Neuron (in vitro differentiated cells): ENCODE data around the genes LRRFIP2, DLEC1, ACAA1 and OXSR1.

DNA sequence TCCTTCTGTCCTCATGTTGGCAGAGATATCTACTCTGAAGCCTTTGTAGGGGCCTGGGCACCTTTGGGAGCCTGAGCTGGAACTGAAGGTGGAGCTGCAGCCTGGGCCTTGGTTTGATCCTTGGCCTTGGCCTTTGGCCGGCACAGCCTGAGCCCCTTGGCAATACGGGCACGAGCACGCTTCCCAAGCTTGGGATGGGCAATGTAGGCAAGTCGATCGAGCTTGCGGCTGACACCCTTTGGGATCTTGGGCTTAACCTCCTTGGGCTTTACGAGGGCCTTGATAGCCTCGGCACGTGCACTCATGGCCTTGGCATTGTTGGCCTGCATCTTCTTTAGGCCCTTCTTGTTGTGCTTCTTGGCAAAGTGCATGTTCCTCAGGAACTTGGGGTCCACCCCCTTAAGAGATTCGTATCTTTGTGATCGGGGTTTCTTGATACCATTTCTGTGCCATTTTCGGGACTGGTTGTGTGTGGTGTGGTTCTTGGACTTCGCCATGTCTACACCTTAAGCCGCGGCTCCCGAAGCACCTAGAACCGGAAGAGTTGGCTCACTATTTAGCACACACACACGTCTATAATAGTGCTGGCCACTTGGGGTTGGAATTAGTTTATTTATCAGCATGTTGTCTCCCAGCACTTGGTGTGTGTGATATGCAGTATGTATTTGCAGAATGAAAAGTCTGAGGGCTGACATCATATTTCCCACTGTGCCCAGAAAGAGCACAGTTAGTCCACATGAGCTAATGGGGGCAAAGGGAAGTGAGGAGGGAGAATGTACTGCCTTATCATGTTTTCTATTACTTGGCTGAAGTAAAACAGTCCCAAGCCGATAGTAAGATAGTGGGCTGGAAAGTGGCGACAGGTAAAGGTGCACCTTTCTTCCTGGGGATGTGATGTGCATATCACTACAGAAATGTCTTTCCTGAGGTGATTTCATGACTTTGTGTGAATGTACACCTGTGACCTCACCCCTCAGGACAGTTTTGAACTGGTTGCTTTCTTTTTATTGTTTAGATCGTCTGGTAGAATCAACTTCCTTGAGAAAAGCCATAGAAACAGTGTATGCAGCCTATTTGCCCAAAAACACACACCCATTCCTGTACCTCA lies 23.5 kb downstream of the MLH1 start:
- PRO-cap, result no peak

DNA sequence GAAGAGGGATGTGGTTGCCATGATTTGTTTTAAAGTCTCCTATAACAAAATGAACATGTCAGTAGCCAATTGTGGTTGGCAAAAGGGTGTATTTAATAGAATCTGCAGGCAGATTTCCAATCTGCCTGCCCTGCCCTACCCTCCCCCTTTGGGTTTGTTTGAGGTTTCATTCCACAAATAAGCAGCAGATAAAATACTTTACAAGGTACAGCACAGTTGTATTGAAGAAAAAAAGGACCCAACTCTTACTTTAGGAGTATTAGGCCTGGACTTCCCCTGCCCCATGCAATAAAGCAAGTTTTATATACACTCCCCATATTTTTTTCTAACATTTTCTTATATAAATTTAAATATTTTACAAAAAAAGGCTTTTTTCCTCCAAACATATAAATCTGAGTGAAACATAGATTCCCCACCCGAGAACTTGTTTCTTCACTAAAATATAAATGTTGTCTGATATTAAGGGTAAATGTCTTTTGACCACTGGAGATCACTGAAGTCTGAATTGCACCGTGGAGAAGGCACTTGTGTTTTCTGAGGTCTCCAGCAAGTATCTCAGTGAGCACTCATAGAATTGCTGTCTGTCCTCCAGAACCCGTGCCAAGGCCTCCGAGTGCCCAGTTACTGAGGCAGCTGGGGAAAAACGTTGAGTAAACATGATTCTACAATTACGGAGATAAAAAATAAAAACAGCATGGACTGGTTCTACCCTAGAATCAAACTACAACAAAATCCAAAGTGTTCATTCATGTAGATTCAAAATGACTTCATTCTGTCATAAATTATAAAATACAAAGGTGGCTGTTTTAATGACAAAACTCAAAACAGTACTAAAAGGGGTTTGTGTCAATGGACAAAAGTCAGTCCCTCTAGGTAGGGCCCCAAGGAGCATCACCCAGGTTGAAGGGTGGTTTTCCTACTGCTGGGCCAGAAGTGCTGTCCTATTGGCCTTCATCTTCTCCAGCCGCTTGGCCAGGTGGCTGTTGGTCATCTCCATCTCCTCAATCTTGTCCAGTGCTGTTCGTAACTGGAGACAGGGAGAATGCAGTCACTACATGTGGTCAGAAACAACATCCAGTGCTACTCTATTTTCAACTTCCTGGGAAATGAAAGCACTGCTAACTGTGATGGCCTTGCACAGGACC lies 60.0 kb downstream of the MLH1 start:
- PRO-cap, result no peak

GRCh38 chr3:37131107-37131791 lies 43.1 kb downstream of the LRRFIP2 start:
- PRO-cap, result no peak

DNA sequence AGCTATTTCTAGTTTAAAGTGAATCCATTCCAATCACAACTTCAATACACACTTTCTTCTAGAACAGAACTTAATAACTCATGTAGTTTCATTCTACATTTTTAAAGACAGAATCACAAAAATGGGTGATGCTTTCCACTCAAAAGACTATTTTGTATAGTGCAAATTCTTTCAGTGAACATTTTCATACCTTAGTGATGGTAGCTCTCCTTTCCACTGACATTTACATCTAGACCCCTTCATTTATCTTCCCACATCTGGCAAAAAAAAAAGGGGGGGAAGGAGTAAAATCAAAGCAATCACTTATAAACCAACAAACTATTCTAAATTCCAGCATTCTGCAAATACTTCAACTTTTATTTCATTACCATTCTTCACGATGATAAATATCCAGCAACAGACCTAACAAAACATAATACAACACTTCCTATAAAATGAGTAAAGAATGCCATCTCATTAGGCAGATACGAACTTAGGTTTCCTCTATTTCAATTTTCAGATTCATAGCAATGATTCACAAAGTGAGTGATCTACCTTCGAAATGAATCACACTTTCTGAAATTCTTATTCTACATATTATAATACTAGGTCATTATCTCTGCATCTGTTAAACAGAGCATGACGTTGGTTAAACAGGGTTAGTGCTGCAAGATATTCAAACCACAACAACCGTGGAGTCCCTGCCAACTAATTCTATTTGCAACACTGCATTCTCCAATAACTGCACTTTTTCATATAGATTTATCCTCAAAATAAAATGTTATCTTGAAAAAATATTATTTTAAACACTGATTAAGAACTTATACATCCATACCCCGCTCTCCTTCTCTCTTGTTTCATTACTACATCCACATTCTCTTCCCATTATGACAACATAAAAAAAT lies at the start of gene LRRFIP2:
Gene LRRFIP2, minus strand, starts transcription at position 234 of the 884 bp plus-strand sequence.
- PRO-cap, result no peak

DNA sequence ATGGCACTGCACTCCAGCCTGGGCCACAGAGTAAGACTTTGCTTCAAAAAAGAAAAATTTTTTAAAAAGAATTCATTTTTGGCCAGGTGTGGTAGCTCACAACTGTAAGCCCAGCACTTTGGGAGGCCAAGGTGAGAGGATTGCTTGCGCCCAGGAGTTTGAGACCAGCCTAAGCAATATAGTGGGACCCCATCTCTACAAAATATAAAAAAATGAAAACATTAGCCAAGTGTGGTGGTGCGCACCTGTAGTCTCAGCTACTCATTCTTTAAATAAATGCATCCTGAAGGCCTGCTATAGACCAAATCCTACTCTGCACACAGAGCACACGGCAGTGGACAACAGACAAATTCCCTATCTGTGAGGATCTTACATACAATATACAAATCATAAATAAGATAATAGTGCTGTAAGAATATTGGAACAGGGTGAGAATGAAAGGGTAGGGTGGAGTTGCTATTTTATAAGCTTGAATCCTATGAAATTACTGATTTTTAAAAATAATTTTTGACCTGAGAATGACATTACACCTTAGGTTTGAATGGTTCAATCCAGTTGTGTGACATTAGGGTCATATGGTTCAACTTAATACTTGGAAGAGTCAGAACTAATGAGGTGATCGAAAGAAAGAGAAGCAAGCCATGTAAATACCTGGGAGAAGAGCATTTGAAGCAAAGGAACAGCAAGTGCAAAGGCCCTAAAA lies 6.7 kb upstream of the LRRFIP2 start:
- PRO-cap, result no peak

DNA sequence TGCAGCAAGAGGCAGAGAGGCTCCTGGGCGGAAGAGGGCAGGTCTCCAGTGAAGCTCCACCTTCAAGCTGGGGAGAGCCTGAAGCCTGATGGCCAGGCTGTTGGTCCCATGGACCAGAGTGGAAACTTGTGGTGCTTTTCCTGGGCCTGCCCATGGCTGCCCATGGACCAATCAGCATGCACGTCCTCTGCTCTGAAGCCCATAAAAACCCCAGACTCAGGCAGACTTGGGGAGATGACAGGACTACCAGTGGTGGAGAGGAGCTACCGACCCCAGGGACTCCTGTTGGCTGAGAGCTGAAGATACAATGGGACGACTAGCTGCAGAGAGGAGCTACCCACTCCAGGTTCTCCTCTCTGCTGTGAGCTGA lies 25.6 kb upstream of the GOLGA4 start:
- PRO-cap, result no peak

DNA sequence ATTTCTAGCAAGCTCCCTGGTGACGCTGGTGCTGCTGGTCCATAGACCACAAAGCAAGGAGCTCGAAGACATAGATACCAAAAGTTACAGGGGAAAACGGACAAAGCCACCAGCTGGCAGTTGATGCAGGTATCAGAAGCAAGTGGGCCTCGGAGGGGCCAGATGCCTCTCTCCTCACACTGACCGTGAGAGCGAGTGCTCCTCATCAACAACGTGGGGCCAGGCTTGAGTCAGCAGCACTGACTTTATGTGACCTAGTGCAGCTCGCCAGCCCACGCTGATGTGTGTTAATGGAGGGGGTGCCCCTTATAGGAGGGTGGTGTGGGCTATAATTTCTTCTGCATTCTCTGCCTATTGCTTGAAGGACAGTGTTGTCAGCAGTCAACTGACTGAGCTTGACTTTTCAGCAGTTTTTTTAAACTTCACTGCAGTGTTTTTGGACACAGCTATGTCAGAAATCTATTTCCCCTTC lies 104.7 kb downstream of the ITGA9 start:
- PRO-cap, result no peak

DNA sequence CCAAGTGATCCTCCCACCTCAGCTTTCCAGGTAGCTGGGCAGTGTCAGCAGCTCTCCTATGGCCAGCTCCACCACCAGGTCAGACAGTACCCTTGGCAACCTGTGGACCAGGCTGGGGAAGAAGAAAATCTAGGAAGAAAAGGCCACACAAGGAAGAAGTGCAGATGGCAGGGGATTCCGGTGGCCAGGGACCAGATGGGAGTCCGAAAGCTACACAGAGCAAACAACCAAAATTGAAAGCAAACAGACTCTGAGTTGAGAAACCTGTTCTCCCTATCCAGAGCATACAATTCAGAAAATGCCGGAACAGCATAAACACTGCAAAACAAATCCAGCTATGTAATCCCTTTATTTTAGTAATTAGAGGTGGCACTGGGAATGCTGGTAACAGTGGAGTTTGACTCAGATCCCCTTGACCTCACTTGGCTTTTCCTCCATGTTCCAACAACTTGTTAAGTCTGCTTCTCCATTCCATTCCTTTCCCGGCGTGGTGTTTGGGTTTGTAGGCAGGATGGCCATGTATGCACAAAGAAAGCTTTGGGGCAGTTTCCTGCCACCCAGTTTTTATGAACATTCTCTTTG lies 143.4 kb downstream of the ITGA9 start:
- PRO-cap, result no peak

- PRO-cap, result no peak
Measured at GRCh38 chr3:37771376-37771901, 90.2 kb upstream of the CTDSPL start.

DNA sequence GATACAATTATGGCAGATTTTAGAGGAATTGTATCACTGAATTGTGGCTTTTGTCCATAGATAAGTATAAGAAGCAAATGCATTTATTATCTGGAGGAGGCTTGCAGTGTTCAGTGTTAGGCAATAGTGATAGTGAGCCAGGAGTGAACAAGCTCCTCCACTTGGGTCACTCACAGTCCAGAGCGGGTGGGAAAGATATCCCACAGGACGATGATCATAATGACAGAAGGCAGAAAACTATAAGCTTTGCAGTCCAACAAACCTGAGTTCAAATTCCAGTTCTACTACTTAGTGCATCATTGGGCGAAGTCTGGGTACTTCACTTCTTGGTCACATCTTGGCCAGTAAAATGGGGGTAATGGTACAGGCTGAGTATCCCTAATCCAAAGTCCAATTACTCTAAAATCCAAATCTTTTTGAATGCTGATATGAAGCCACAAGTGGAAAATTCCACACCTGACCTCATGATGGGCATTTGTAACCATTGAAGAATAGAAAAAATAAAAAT lies 63.9 kb upstream of the VILL start:
- PRO-cap, result no peak

GRCh38 chr3:37951473-37952318 lies 38.9 kb upstream of the VILL start:
- PRO-cap, result no peak

DNA sequence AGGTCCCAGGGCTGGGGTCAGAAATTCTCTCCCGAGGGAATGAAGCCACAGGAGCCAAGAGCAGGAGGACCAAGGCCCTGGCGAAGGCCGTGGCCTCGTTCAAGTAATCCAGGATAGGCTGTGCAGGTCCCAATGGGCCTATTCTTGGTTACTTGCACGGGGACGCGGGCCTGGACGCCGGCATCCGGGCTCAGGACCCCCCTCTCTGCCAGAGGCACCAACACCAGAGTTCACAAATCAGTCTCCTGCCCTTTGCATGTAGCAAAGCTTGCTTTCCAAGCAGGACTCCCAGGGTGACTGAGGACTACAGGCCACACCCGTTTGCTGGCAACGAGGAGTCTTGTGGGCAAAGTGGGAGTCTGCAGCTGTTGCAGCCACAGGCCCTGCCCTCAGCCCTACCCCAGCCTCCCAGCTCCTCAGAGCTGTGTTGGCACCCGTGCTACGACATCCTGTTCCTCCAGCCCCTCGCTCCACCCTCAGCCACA lies 21.2 kb upstream of the VILL start:
- PRO-cap, result no peak

DNA sequence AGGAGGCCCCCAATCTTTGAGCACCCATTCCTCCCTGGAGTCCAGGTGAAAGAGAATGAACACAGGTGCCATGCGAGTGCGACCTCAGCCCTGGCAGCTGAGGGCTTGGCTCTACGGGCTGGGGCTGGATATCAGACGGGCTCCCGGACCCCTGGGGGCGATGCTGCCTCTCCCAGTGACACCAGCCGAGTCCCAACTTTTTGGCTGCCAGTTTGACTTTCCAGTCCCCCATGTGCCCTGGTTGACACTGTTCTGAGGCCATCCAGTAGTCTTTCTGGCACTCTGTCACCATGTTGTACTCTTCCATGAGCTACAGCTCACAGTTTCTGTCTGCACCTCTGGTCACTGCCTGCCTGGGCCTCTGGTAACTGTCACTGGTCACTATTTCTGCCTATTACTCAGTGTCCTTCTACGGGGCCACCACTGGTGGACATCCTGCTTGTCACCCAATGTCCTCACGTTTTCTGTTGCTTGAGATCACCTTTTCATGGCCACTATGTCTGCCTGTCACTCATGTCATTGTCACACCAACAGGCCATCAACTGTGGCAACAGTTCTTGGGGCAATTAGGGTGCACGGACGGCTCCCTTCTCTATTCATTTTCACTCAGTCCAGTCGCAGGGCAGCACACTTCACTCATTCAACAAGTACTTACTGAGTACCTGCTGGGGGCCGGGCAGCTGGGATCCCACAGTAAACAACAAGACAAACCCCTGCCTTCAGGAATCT lies 1.4 kb downstream of the VILL start:
- PRO-cap, result no peak

DNA sequence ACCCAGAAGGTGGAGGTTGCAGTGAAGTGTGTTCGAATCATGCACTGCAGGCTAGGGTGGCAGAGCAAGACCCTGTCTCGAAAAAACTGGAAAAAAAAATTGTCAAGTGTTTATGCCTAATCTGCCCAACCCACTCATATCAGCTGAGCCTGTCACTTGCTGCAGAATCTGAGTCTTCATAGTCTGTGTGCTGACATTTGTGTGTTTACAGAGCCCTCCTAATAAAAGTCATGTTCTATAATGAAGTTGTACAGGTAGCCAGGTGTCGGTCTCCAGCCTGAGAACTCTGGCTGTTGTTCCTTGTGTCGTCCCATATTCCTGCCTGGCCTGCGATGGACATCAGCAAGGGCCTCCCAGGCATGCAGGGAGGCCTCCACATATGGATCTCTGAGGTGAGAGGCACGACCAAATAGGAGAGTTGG lies 2.8 kb downstream of the VILL start:
- PRO-cap, result no peak

GRCh38 chr3:38030819-38031573 lies 1.6 kb upstream of the PLCD1 start:
- PRO-cap, result no peak

DNA sequence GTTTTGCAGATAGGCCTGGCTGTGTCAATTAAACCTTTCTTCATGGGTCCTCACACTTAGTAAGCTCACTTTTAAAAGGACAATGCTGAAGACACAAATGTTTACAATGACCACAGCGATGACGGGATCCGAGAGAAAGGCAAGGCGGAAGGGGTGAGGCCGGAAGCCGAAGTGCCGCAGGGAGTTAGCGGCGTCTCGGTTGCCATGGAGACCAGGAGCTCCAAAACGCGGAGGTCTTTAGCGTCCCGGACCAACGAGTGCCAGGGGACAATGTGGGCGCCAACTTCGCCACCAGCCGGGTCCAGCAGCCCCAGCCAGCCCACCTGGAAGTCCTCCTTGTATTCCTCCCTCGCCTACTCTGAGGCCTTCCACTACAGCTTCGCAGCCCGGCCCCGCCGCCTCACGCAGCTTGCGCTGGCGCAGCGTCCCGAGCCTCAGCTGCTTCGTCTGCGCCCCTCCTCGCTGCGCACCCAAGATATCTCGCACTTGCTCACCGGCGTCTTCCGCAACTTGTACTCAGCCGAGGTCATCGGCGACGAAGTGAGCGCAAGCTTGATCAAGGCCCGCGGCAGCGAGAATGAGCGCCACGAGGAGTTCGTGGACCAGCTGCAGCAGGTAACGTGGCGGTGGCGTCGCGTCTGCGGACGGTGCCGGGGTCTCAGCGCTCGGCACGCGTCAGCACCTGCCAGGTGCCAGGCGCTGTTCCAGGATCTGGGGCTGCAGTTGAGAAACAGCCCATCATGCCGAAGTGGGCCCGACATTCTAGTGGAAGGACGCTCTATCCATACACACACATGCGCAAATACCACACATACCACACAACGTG lies at the start of gene DLEC1:
Gene DLEC1, plus strand, starts transcription at position 187 of the 826 bp plus-strand sequence.
- PRO-cap, result bidirectional peak, plus-strand start at position 170 of the sequence, minus-strand start at position 135 of the sequence

GRCh38 chr3:38136764-38137809 lies at the start of gene ACAA1:
Gene ACAA1 (minus strand): TSS chr3:38137127.
- PRO-cap, result bidirectional peak, plus-strand start at chr3:38137439, minus-strand start at chr3:38137077; bidirectional peak, plus-strand start at chr3:38137697, minus-strand start at chr3:38137632

DNA sequence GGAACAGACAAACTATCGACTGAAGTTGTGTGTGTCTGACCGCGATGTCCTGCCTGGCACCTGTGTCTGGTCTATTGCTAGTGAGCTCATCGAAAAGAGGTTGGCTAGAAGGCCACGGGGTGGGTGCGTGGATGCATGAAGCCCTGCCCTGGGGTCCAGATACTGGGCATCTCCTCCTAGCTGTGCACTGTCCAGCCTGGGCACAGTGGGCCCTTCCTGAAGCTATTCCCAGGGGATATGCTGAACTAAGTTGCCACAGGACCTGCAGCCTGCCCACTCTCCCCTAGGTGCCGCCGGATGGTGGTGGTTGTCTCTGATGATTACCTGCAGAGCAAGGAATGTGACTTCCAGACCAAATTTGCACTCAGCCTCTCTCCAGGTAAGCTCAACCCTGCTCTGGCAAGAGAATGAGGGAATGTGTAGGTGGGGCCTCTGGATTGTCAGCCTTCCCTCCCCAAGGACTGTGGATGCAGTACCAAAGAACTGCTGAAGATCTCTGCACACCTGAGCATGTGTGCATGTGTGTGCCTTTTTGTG lies 2.1 kb downstream of the MYD88 start:
- PRO-cap, result no peak

GRCh38 chr3:38165331-38166301 lies at the start of gene OXSR1:
Gene OXSR1 (plus strand): TSS chr3:38165537.
- PRO-cap, result bidirectional peak, plus-strand start at chr3:38165590, minus-strand start at chr3:38165445; bidirectional peak, plus-strand start at chr3:38166188, minus-strand start at chr3:38166092

DNA sequence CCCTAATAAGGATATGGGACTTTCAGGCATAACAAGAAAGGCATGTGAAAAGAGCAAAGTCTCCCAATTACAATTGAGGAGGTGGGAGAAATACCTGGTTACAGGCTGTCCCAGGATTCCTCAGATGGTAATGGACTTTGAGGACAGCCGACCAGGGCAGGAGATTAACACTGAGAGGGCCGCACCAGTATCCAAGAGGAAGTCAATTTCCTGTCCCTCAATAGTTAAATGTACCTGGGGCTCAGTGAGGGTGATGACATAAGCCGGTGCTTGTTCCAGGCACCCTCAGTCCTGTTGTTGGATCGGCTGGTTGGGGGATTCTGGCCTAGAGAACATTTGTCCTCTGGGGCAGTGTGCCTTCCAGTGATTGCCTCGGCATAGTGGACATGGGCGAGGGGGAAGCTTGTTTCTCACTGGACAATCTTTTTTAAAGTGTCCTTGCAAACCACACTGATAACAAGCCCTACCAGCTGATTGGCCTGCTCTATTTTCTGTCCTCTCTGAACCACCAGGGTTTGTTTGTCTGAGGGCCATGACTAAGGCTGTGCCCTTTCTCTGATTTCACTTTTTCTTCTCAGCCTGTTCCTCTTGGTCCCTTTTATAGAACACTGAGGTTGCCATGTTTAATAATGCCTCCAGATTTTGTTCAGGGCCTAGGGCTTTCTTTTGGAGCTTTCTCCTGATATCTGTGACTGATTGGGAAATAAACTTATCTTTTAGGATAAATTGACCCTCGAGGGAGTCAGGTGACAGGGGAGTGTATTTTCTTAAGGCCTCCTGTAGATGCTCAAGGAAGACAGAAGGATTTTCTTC lies 10.5 kb upstream of the ACVR2B start:
- PRO-cap, result no peak